Melanocyte of skin (primary cell): Measurements from ENCODE around the gene SLC38A8.

- CAGE, long polyA plus RNA, 2 experiments = no peak in any of the 2 experiments
Measured at GRCh38 chr16:81649671-81650070, 129.4 kb upstream of the PLCG2 start.

GRCh38 chr16:81650071-81650828 is 128.8 kb upstream of the PLCG2 start:
- CAGE, long polyA plus RNA, 2 experiments = no peak in any of the 2 experiments

- CAGE, long polyA plus RNA, 2 experiments = no peak in any of the 2 experiments
Measured at GRCh38 chr16:81710941-81711611, 68.0 kb upstream of the PLCG2 start.

DNA sequence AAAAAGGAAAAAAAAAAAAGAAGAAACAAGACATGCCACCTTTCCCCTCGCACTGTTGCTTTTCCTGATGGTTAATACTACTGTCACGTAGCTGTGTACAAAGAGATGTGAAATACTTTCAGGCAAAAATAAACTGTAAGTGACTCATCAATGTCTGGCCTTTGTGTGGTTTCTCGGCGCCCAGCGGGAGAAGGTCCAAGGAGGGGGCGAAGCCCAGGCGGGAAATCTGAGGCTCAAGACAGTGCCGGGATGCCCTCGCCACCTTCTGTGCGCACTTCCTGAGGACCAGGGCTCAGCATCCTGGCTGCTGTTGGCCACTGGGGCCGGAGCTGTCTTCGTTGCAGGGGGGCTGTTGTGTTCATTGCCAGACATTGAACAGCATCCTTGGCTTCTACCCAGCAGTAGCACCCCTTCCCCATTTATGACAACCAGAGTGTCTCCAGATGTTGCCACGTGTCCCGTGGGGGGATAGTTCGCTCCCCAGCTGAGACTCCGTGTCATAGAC is 67.4 kb upstream of the PLCG2 start:
- CAGE, long polyA plus RNA, 2 experiments = no peak in any of the 2 experiments

GRCh38 chr16:81729912-81731173 is 48.7 kb upstream of the PLCG2 start:
- CAGE, long polyA plus RNA, 2 experiments = no peak in any of the 2 experiments

DNA sequence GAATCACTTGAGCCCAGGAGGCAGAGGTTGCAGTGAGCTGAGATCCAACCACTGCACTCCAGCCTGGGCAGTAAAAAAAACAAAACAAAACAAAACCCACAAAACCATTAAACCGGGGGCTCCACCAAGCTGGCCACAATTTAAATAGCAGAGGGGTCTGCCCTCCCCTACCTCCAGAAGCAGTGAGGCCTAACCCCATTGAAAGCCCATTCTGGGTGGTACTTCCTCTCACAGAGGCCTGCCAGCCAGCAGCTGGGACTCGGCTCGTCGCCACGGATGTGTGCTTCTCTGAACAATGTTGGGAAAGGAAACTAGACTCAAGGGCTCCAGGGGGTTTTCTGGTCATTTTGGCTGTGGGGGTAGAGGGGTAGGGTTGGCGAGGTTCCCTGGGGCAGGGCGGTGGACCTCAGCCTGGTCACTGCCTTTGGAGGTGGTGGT is 4.8 kb upstream of the PLCG2 start:
- CAGE, long polyA plus RNA, 2 experiments = no peak in any of the 2 experiments

- CAGE, long polyA plus RNA, 2 experiments = no peak in any of the 2 experiments
Measured at GRCh38 chr16:81816708-81817251, 37.7 kb downstream of the PLCG2 start.

- CAGE, long polyA plus RNA, 2 experiments = no peak in any of the 2 experiments
Measured at GRCh38 chr16:81817851-81818197, 38.7 kb downstream of the PLCG2 start.

GRCh38 chr16:81831462-81832273 is 52.6 kb downstream of the PLCG2 start:
- CAGE, long polyA plus RNA, 2 experiments = no peak in any of the 2 experiments

GRCh38 chr16:81866929-81867520 is 87.9 kb downstream of the PLCG2 start:
- CAGE, long polyA plus RNA, 2 experiments = no peak in any of the 2 experiments

DNA sequence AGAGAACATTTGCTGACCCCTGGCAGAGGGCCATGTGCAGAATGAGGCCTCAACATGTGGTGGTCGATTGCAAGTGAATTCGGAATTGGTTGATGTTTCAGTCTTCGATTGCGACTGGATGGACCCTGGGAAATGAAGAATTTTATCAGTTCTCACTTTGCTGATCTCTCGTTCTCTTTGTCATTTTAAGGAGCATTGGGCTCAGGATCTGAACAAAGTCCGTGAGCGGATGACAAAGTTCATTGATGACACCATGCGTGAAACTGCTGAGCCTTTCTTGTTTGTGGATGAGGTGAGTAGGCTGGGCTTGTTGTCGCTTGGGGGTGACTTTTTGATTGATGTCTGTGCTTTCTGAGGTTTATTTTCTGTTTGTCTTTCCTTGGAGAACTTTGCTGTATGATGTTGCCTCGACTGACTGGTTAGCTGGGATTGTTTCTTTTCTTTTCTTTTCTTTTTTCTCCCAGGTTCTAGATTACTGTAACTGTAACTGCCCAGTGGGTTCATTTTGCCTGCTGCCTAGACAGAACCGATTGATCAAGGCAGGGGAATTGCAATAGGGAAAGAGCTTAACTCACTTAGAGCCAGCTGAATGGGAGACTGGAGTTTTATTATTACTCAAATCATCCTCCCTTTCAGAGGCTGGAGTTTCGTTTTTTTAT is 110.0 kb downstream of the PLCG2 start:
- CAGE, long polyA plus RNA, 2 experiments = no peak in any of the 2 experiments

- CAGE, long polyA plus RNA, 2 experiments = no peak in any of the 2 experiments
Measured at GRCh38 chr16:82033811-82034418, 1.1 kb upstream of the HSD17B2 start.

DNA sequence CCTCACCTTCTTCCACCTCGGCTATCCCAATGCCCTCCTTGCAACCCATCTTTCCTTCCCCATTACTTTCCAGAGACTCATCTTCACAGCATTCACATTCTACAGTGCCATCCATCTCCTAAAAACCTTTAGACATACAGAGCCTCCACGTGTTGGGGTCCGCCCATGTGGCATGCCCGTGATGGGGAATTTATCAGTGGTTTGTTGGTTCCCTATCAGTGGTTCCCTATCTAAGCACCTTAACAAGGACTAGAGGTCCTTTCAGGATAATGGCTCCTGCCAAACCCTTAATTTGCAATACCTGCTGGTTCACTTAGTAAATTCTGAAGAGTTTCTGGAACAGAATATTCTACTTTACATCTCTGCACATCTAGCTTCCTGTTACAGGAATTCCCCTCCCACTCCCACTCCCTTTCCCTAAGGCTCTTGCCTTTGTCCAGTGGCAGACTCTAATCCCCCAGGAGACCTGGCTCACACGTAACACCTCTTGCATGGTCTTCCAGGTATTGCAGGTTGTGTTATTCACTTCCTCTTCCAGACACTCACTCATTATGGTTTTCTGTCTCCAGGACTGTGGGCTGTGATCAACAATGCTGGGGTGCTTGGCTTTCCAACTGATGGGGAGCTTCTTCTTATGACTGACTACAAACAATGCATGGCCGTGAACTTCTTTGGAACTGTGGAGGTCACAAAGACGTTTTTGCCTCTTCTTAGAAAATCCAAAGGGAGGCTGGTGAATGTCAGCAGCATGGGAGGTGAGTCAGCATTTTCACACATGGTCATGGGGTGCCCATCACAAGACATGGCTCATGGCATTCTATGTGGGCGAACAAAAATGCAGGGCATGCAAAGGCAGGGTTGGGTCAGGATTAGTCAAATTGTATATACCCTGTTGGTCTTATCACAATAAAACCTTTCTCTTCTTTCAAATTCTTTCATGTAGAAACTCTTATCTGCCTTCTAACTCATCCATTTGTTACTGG is 35.6 kb downstream of the HSD17B2 start:
- CAGE, long polyA plus RNA, 2 experiments = no peak in any of the 2 experiments

GRCh38 chr16:82170453-82170914 is 460 bp upstream of the MPHOSPH6 start:
- CAGE, long polyA plus RNA, 2 experiments = no peak in any of the 2 experiments

DNA sequence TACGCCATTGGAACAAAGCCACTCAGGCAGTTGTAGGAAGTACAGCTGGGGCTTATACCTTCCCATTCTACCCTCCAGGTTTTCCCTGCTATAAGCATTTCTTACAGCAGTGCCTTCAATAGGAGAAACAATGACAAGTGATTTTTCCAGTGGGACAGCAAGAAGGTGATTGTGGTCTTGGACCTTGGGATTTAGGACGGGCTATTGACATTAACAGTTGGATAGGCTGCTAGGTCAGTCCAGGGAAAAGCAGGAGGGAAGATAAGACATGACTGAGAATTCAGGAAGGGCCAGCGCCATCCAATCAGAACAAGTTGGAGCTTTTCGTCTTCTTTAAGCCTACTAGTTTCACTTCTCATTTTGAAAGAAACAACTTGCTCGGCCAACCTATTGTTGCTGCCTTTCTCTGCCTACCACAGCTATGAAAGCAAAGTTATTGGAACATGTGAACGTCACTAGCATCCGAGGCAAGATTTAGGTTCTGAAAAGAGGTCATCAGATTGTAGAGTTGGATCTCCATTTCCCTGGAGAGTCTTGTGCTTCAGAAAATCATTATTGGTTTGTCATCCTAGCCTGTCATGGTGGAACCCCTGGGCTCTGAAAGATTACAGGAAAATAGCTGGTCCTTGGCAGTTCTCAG is 25.0 kb downstream of the CDH13 start:
- CAGE, long polyA plus RNA, 2 experiments = no peak in any of the 2 experiments

- CAGE, long polyA plus RNA, 2 experiments = no peak in any of the 2 experiments
Measured at GRCh38 chr16:83800005-83800305, 7.8 kb upstream of the HSBP1 start.

- CAGE, long polyA plus RNA, 2 experiments = no peak in any of the 2 experiments
Measured at GRCh38 chr16:83993968-83994398, 25.9 kb downstream of the NECAB2 start.

DNA sequence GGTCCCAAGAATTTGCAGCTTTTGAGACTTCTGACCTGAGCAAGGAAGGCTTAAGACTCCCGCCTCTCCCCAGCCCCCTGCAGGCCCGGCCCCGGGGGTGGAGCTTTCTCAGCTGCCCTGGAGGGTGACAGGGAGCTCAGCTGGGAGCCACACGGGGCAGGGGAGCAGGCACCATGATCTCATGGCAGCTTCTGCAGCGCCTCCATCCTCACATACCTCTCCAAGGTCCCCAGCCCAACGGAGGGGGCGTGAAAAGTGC is at the start of gene SLC38A8:
TSS of gene SLC38A8 (minus strand) at position 16 of the 259 bp plus-strand sequence.
- CAGE, long polyA plus RNA, 2 experiments = no peak in any of the 2 experiments

- CAGE, long polyA plus RNA, 2 experiments = no peak in any of the 2 experiments
Measured at GRCh38 chr16:84058572-84059167, 16.1 kb upstream of the SLC38A8 start.

DNA sequence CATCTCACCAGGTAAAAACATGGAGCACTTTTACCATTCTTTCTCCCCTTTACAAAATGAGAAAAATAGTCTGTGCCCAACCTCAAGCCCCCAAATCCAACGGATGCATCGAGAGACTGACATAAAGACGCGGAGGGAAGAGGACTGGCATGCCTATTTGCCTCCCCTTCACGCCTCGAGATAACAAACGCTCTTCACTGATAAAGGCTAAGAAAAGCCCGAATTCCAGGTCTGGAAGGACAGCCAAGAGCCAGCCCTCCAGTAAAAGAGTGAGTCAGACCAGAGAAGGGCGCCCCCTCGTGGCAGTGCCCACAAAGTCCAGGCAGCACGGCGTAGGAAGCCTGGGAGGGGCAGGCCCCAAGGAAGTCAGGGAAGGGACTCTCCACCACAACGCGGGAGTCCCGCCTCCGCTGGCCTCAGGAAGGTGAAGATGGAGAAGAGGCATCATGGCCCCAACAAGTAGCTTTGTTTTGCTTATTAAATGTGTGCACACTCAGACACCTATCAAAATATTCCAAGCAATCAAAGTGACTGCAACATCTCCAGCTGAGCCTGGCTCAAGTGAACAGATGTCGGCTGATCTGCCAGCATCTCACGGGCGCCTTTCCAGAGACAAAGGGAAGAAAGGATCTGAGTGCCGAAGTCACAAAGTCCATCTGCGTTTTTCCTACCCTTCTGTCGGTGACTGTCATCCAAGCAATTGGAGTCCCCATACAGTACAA is 20.2 kb upstream of the SLC38A8 start:
- CAGE, long polyA plus RNA, 2 experiments = no peak in any of the 2 experiments